Ovary (tissue), 7 donors: ENCODE measurements around a stretch of chr1.

- PRO-cap, 7 experiments: no peak in any of the 7 experiments
- RAMPAGE, long total RNA, 2 experiments: no peak in any of the 2 experiments
Measured at GRCh38 chr1:226661556-226662373, 77.3 kb downstream of the ITPKB start.

DNA sequence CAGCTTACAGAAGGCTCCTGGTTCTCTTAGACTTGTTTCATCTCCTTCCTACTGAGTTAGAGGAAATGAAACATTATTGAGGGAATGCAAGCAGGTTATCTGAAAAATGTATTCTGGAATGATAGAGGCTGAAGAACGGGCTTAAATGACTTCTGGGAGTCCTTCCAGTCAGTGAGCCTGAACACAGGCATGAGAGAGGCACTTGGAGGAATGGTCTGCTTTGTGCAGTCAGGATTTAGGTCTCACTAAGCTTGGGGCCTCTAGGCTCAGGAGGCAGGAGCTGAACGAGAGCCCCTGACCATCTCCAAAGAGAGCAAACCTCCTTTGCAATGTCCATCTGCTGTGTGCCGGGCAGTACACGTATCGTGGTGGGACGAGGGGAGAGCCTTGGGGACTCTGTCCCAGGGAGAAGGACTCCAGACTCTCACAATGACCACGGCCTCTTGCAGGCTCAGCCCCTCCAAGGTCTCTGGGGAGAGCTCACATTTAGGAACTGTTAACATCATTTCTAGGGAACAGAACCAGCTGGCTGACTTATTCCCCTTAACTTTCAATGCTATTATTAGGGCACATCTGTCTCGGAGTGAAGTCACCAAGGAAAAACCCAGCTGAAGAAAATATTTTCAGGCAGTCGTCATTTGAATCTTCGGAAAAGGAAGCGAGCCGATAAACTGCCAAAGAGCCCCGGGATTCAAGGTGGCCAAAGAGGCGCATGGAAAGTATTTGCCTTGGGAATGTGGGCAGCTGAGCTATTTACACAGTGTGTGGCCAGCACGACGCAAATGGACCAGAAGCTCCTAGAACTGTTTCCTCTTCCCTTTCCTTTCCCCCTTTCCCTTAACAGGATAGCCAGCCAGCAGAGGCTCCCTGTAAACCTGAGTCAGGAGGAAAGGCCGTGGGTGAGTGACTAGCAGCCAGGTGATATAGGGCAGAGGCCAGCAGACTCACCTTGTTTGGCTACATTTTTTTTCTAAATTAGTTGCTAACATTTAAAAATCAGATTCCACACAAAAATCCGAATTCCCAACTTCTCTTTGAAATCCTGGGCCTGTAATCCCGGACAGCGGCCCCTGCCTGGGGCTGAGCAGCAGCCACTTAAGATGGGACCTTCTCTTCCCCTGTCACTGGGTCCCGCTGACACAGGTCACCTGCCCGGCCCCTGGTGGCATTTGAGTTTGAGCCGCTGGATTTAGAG is 74.6 kb downstream of the ITPKB start:
- PRO-cap, 7 experiments: peak in 4 of 7 experiments; most common plus-strand start position 626 of the sequence (in 3); most common minus-strand start position 426 of the sequence (in 3)
- RAMPAGE, long total RNA, 2 experiments: no peak in any of the 2 experiments

DNA sequence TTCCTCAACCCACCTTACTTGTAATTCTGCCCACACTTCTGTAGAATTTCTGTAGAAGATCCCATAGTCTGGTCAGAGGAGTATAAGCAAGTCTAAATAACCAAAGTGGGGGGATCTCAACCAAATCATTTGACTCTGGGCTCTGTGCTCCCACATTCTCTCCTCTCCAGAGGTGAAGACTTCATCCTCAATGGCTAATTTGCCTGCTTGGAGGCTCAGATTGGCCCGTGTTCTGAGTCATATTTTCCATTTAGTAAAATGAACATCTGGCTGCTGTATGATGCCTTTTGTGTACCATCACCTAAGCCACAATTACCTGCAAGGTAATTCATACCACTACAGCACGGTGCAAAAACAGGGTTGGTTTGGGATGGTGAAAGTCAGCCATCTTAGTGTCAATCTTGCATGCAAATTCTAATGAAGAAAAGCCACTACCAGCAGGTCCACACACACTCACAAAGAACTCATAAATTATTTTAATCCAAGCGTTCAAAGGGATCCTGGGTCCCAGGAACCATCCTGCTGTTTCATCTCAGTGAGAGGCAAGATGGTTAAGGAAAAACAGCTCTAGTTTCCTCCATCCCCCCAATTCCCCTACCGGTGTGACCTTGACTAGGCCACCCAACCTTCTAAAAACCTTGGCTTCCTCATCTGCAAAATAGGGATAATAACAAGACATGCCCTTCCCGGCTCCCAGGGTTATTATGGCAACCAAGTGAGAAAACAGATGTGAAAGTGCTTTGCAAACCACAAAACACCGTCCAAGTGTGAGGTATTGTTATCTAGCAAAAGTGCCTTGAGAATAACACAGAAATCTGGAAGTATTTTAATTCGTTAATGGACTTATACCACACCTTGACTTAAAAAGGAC is 63.0 kb downstream of the ITPKB start:
- PRO-cap, 7 experiments: no peak in any of the 7 experiments
- RAMPAGE, long total RNA, 2 experiments: no peak in any of the 2 experiments

- PRO-cap, 7 experiments: peak in 1 of 7 experiments; most common plus-strand start chr1:226676989 (in 1); most common minus-strand start chr1:226677084 (in 1)
- RAMPAGE, long total RNA, 2 experiments: no peak in any of the 2 experiments
Measured at GRCh38 chr1:226676907-226677694, 62.0 kb downstream of the ITPKB start.

DNA sequence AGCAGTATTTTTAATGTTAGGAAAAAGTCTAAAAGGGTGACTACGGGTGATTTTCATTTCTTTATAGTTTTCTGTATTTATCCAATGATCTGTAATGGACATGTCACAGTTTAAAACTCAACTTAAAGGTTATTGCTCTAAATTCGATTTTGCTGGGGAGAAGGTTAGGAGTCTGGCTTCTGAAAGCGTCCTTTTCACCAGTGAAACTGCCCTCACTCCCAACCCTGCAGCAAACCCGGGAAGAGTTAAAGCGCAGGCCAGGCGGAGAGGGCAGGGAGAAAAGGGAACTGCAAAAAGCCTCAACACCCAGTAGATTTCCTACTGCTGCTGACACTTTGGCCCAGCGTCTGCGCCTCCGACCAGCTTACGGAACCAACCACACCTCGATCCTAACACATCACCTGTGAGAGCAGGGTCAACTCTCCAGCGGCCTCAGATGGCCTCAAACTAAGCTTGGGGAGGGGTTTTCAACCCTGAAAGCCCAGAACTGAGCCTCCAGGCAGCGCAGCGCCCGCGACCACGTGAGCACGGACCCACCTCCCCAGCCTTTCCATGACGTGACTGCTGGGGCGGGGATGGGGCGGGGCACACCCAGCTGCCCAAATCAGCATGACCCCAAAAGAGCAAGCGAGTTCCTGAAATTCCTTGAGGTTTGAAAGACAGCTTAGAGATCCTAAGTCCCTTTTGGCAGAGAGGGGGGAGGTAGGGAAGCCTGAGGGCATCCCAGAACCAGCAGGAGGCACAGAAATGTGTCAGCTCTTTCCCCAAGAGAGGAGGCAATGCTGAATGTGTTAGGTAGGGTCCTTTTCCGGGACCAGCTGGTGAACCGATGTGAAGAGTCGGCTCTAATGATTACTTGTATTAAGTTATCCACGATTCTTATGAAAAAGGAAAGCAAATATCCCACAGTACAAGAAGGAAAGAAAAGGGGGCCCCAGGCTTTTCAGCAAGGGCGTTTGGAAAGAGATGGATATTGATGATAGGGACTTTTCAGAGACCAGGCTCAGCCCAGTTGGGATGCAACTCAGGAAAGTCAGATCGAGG is 59.1 kb downstream of the ITPKB start:
- PRO-cap, 7 experiments: peak in 7 of 7 experiments; most common plus-strand start position 690 of the sequence (in 5); most common minus-strand start position 523 of the sequence (in 7)
- RAMPAGE, long total RNA, 2 experiments: start-site peak on the minus strand in 1 of 2 experiments, centred at position 525 of the sequence, 8 reads per replicate

DNA sequence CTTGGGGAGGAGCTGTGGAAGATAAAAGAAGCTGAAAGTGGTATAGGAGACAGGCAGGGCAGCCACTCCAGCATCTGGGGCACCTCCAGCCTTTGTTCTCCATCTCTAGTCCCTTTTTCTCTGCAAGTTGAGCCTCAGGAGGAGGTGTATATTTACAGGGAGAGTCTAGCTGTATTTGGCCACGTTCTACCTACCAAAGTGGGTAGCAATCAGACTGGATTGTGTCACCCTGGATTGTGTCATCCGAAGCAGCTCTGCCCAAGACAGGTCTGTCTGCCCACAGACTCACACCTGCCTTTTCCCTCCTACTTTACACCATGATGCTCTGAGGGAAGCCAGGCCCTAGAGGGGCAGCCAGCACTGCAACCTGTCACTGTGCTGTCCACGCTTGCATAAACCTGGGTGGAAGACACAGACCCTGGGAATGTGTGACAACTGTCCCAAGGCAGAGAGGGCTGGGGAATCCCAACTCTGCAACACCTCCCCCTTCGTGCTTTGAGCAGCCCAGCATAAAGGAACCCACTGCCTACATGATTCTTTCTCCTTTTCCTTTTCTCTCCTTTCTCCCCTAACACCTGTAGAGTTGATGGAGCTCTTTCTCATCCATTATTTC is 56.2 kb downstream of the ITPKB start:
- PRO-cap, 7 experiments: no peak in any of the 7 experiments
- RAMPAGE, long total RNA, 2 experiments: no peak in any of the 2 experiments

- PRO-cap, 7 experiments: no peak in any of the 7 experiments
- RAMPAGE, long total RNA, 2 experiments: no peak in any of the 2 experiments
Measured at GRCh38 chr1:226688260-226688848, 50.7 kb downstream of the ITPKB start.

- PRO-cap, 7 experiments: no peak in any of the 7 experiments
- RAMPAGE, long total RNA, 2 experiments: no peak in any of the 2 experiments
Measured at GRCh38 chr1:226689718-226690337, 49.3 kb downstream of the ITPKB start.

GRCh38 chr1:226703705-226703869 is 35.5 kb downstream of the ITPKB start:
- PRO-cap, 7 experiments: no peak in any of the 7 experiments
- RAMPAGE, long total RNA, 2 experiments: no peak in any of the 2 experiments

GRCh38 chr1:226728568-226728949 is 10.5 kb downstream of the ITPKB start:
- PRO-cap, 7 experiments: no peak in any of the 7 experiments
- RAMPAGE, long total RNA, 2 experiments: no peak in any of the 2 experiments

DNA sequence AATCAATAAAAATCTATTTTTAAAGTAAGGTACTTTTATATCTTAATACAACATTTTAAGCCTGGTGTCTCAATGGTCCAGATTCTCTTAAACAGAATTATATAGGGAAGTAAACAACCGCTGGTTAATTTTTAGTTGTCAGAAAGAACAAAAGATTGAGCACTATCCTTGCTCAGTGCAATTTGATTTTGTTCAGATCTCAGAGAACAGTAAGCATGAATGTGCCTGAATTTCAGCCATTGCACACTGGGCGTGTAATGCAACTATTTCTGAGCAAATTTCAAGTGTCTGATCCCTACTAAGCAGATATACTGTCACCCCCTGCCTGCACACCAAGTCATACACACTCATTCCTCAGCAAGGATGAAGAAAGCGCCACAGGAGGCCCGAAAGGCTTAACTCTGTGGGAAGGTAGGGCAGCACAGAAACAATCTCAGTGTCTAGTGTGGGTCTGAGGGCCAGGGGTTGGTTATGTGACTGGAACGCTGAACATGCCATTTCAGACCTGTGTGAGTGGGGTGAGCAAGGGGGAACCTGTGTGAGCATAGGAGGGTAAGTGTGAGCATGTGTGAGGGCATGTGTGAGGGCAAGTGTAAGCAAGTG is 6.4 kb downstream of the ITPKB start:
- PRO-cap, 7 experiments: no peak in any of the 7 experiments
- RAMPAGE, long total RNA, 2 experiments: no peak in any of the 2 experiments

GRCh38 chr1:226779486-226779924 is 40.4 kb upstream of the ITPKB start:
- PRO-cap, 7 experiments: no peak in any of the 7 experiments
- RAMPAGE, long total RNA, 2 experiments: no peak in any of the 2 experiments

DNA sequence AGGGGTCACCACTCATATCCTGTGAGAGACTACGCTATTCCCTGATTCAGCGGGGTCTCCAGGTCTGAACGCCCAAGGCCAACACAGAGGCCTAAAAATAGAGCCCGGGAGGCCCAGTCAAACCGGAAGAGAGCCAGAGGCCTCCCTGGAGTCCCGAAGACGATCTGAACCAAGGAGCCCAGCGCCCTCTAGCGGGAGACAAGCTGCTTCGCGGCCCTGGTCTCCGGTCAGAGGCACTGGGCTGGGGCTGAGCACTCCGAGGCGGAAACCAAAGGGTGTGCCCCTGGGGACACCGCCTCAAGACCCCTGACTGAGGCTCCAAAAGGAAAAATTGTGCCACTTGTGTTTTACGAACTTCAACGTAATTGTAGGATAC is 42.4 kb upstream of the PSEN2 start:
- PRO-cap, 7 experiments: peak in 5 of 7 experiments; most common minus-strand start position 70 of the sequence (in 3)
- RAMPAGE, long total RNA, 2 experiments: no peak in any of the 2 experiments

- PRO-cap, 7 experiments: no peak in any of the 7 experiments
- RAMPAGE, long total RNA, 2 experiments: no peak in any of the 2 experiments
Measured at GRCh38 chr1:226989714-226990912, 50.0 kb downstream of the COQ8A start.

- PRO-cap, 7 experiments: no peak in any of the 7 experiments
- RAMPAGE, long total RNA, 2 experiments: no peak in any of the 2 experiments
Measured at GRCh38 chr1:227061530-227062494, 121.7 kb downstream of the COQ8A start.

DNA sequence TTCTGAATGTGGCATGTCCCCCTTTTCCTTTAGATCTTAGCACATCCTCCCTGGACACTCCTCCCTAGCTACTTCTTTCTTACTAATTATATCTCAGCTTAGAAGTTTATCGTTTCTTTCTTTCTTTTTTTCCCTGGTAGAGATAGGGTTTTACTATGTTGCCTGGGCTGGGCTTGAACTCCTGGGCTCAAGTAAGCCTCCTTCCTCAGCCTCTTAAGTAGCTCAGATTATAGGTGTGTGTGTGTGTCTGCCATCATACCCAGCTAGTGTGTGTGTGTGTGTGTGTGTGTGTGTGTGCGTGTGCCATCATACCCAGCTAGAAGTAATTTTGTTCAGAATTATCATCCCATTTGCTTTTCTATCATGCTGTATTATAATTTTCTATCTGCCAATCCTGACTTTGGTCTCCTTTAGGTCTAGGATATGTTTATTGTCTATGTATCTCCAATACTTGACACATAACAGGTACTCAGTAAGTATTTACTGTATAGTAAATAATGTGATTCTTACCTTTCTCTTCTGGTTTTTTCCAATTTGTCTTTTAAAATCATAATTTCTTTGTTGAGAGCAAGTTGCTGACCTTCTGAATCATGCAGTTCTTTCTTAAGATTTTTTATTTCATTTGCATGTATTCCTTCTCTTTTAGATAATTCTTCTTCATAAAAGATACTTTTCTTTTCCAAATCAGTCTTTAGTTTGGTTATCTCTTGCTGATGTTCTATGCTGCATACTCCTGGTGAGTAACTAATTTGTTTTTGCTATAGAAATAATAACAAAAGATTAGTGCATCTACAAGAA is 160.6 kb downstream of the COQ8A start:
- PRO-cap, 7 experiments: no peak in any of the 7 experiments
- RAMPAGE, long total RNA, 2 experiments: start-site peak on the minus strand in 1 of 2 experiments, centred at position 640 of the sequence, 38 reads per replicate

GRCh38 chr1:227139486-227139977 is 178.8 kb downstream of the CDC42BPA start:
- PRO-cap, 7 experiments: no peak in any of the 7 experiments
- RAMPAGE, long total RNA, 2 experiments: no peak in any of the 2 experiments

- PRO-cap, 7 experiments: no peak in any of the 7 experiments
- RAMPAGE, long total RNA, 2 experiments: no peak in any of the 2 experiments
Measured at GRCh38 chr1:227285498-227286253, 32.6 kb downstream of the CDC42BPA start.

DNA sequence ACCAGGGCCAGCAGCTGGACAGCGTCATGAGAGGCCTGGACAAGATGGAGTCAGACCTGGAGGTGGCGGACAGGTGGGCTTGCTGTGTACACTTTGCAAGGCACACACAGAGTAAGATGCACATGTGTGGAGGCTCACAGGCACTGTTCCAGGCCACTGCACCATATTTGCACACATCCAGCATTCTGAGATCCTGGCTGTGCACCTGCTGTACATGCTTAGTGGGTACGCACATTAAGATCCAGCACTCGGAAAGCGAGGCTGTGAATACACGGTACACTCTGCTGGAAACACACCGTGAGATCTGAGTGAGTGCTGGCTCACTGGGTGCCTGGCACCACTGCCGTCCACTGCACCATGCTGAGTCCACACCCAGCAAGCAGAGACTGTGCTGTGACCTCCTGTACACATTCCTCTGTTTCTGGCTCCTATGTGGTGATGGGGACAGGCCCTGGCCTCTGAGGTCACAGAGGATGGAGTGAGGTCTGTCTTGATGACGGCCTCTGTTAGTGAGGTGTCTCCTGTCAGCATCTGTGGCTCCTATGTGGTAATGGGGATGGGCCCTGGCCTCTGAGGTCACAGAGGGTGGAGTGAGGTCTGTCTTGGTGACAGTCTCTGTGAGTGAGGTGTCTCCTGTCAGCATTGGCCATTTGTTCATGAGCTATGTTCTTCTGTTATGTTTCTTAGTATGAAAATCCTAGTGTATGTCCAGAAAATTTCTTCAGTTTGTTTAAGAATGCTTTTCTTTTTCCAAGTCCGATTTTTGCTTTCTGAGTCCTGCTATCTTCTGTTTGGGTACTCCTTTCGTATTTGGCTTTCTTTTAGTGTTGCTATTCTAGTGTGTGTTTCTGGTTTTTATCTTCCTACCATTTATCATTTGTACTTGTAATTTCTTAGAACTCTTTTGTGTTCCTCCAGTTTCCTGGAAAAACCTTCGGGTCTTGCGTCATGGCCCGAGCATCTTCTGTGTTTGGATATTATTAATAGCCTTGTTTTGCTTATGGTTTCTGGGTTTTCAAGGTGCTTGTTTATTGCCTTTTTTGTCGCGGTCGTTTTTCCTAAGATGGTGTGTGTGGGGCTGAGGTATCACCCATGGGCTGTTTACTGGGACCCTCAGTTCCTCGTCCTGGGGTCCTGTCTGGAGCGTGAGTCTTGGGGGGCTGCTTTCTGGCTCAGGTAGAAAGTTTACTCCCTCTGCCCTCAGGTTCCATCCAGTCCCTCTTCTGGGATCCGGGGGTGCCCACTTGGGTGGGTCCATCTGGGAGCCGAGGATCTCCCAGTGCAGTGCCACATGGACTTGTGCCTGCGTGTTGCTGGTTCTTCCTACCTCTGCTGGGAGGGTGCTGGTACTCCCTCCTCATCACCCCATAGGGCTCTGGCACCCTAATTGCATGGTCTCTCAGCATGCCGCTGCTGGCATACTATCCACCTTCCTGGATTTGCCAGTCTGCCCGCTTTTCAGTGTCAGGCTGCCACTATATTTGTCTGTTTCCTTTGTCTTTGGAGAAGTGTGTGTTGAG is 13.5 kb downstream of the SNAP47 start:
- PRO-cap, 7 experiments: peak in 5 of 7 experiments; most common plus-strand start position 1,001 of the sequence (in 3); most common minus-strand start position 381 of the sequence (in 2)
- RAMPAGE, long total RNA, 2 experiments: start-site peak on the minus strand in 1 of 2 experiments, centred at position 819 of the sequence, 8 reads per replicate

GRCh38 chr1:227915651-227916120 is 32.0 kb downstream of the WNT9A start:
- PRO-cap, 7 experiments: no peak in any of the 7 experiments
- RAMPAGE, long total RNA, 2 experiments: no peak in any of the 2 experiments